A673 (cell line): ENCODE results near the gene PIK3R1.

GRCh38 chr5:66818913-66819326 is 222.7 kb downstream of the MAST4 start:
- PRO-cap, result no peak

DNA sequence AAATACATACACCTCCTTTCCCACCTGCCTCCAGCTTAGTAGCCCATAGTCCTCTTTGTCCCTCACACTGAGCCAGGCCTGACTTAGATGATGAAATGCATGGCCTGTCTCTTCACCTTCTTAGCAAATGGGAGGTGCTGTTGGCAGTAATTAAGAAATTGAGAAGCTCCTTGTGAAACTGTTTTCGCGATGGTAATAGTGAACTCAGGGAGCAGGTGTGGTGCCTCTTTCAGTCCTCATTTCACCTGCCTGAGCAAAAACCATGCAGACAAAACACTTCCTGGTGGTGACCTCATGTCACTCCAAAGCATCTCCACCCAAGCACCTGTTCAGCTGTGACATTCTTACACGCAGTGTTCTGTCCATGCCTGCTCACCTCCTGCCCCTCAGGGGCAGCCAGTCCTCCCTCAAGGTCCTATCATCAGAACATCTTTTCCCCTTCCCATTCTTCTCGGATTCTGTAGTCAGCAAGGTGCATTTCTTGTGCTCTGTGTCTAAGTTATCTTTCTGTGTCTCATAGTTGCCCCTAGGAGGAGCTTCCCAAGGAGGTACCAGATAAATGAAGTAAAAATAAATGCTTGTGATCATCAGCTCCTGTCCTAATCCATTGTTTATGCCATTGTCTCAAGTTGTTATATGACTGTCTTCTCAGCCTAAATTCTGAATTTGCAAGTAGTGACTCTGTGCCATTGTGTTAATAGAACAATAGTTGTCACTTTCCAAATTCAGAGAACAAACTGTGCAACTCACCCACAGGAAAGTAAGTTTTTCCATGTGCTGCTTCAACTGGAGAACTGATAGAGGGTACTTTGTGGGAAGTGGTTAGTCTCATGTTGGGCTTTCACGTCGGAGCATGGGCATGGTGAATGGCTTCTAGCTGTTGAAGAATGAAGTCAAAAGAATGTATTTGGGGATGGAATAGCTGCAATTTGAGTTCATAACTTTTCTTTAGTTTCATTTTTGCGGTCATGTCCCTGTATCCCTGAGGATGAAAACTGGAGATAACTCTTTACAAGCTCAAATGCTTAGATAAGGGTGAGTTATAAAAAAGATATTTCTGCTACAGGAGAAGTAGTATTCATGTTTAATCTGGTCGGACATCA is 146.2 kb downstream of the CD180 start:
- PRO-cap, result no peak

DNA sequence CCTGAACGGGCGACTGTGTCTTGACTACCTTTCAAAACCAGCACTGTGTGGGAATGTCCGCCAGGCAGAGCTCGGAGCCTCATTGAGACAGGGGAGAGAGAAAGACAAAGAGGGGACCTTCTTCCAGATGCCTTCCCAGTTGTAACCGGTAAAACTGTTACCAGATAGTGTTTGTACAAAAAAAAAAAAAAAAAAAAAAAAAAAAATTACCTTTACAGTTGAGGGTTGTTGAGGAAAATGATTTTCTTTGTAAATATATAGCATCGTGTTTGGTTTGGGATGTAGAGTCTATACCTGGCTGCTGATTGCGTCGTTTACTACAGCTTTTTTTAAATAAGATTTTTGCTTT is 29.5 kb downstream of the CD180 start:
- PRO-cap, result no peak

DNA sequence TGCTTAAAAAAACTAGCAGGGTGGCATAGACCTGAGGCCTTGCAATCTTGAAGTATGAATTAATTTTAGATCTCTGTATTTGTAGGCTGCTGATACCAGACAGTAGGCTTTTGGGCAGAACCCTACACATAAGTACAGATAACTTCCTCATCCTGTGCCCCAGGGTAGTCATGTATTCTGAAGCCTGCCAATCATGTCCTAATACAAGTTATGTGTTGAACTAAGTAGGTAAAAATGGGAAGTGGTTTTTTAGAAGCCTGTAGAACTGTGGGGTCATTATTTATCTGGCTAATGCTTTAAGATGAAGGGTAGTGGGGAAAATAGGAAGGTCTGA is 9.3 kb downstream of the CD180 start:
- PRO-cap, result no peak

GRCh38 chr5:67475250-67475982 is 278.8 kb upstream of the CD180 start:
- PRO-cap, result no peak

GRCh38 chr5:67605633-67606107 is 409.1 kb upstream of the CD180 start:
- PRO-cap, result no peak

GRCh38 chr5:67606237-67606784 is 409.7 kb upstream of the CD180 start:
- PRO-cap, result no peak

DNA sequence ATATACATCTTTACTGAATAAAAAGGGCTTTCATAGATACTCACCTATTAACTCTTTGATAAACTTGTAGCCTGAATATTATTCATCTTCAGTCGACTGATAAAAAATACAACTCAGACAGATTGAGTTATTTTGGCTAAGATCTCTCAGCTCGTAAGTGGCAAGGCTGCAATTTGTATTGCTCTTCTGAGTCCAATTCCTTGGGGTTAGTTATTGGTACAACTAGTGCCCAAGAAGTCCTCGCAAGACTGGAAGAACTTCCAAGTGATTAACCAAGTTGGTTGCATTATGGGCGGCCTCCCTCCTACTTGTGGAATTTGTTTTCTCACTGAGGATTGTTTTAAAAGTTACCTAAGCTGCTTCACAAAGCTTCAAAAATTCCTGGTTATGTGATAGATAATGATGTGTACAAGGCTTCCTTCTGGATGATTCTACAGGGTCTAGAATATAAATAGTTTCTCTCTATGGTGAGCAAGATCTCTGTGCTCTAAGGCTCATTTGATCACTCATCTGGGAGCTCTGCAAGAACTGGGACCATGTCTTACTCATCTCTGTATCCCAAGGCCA is 450.0 kb upstream of the CD180 start:
- PRO-cap, result no peak

- PRO-cap, result no peak
These were observed 483.6 kb upstream of the CD180 start for GRCh38 chr5:67680222-67680475.

GRCh38 chr5:67792741-67793400 is 422.7 kb upstream of the PIK3R1 start:
- PRO-cap, result no peak

GRCh38 chr5:67798383-67798995 is 417.1 kb upstream of the PIK3R1 start:
- PRO-cap, result no peak

DNA sequence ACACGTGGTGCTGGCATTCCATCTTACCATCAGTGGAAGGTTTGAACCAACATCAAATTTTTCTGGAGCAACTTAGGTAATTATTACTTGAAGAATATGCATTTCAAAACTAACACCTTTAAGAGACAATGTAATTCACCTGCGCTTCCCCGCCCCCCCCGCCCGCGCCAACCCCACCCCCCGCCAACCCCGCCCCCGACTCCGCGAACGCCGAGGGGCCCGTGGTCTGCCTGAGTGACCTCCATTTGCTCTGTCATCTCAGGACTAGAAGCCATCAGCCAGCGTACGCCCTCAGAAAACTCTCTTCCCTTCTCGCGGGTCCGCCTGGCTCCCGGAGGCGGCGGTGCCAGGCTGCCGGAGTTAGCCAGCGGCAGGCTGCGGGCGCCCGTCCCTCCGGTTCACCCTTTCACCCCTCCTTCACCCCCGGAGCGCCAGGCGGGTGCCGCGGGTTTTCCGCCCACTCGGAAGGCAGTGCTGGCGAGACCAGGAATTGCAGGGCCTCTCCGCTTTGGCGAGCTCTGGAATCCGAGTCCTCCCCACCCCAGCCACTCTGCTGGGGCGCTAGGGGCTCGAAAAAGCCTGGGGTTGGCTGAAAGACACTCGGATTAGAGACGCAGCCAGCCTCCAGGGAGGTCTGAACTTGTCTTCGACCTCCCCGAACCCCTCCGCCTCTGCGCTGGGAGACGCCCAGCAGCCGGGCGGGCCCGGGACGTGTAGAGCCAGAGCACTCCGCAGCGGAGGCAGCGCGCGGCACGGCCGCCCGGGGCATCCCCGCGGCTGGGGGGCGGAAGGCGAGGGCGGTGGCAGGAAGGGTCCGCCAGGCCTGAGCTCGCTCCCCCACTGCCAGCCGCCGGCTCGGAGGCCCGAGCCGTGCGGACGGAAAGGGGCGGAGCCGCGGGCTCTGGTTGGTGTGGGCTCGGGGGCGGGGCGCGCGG is 526 bp upstream of the PIK3R1 start:
- PRO-cap, result bidirectional peak, plus-strand start at position 603 of the sequence, minus-strand start at position 473 of the sequence; bidirectional peak, plus-strand start outside the sequence, minus-strand start at position 842 of the sequence

DNA sequence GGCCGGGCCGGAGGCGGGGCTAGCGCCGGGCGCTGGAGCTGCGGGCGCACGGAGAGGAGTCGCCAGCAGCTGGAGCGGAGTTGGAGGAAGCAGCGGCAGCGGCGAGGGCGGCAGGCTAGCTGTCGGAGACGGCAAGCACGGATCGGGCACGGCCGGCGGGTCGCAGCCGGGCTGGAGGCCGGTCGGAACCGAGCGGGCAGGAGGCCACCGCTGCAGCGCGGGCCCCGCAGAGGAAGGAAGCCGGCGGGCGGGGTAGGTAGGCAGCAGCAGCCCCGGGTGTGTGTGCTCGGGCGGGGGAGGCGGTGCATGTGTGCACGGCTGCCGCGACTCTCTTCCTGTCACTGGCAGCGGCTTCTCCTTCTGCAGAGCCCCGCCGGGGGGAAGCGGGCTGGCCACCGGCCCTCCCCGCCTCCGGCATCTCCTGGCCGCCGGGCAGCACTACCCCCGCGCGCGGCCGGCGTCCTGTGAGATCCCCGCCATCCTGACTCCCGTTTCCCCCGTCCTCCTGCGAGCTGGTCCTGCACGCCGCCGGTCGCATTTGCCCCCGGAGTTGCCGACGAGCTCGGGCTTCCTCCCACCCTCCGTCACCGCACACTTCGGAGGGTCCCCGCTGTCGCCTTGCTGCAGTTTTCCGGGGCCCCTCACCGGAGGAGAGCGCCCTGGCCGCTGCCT is at the start of gene PIK3R1:
Gene PIK3R1 (plus strand): TSS at position 59 of the 672 bp plus-strand sequence.
- PRO-cap, result bidirectional peak, plus-strand start at position 65 of the sequence, minus-strand start outside the sequence; bidirectional peak, plus-strand start at position 365 of the sequence, minus-strand start at position 362 of the sequence

DNA sequence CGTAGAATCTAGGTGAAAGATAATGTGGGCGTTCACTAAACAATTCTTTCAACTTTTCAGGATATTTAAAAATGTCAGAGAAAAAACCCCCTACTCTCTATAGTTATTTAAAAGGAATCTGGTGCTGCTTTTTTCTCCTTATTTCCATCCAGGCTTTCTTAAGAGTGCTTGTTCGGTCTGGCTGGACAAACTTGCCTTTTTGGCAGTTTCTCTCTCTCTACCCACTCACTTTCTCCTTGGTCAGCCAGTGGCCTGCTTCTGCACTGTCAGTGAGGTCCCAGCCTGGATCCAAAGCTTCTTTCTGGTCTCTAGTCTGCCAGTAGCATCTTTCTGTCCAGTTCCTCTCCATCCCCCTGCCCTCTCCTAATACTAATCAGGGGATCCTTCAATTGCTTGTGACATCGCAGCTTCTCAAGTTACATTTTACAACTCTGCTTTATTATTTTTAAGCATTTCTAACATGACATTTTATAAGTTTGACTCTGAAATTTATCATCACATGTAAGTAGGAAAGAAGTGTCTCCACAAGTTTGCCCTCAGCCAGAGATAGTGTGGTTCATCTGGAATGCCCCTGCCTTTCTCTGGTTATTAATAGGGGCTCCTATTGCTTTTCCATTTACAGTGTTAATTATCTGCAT is 50.4 kb downstream of the PIK3R1 start:
- PRO-cap, result no peak

DNA sequence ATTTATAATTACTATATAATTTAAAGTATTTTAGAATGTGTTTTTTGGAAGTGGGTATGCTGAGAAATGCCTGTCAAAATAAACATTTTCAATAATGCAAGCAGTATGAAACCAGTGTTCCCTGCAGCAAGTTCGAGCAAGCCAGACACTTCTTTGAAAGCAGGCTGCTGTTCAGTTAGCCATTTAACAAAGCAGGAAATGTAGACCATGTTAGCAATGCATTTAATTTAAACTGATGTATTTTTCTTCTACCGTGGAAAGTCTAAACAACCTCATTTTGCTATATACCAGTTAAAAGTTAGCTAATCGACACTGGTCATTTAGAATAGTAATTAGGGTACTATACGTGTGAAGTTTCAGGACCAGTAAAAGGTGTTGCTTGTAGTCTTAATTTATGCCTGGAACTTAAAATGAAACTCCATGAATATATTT is 65.8 kb downstream of the PIK3R1 start:
- PRO-cap, result no peak

- PRO-cap, result no peak
These were observed 69.6 kb downstream of the PIK3R1 start for GRCh38 chr5:68284925-68285758.

DNA sequence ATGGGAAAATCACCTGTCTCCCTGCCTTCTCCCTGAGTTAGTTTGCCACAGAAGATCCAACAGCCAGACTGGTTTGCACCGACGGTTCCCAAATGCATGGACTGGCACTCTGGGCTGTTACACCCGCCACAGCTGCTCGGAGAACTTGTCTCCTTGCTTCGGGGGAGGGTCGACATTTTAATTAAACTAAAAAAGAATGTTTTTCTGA is 73.4 kb downstream of the PIK3R1 start:
- PRO-cap, result no peak

DNA sequence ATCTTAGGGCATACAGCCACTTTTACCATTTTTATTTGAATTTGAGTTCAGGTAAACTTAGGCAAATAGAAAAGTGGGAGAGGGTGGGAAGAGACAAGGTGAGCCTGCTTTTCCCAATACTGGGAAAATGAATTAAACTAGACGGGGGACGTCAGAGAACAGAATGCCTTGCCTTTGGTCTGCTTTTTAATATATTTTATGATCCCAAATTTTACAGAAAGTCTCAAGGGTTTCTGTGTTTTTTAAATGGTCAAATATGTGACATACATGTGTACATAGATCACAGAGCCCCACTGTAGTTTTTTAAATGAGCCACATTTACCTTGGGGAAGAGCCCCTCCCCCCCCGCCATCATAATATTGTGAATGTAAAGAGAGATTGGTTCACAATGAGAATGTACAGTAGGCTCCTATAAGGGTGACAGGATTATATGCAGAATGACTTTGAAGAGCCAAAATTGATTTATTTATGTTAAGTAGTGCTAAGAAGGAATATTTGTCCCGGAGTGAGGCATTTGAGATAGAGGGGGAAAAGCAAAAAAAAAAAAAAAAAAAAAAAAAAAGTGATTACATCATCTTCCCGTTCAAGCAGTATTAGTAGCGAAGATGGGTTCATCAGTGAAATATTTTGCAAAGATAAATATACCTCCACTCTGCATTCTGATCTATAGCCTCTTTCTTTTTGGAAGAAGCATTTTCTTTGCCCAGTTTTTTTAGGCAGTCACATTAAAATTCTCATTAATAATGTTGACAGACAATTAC is 73.8 kb downstream of the PIK3R1 start:
- PRO-cap, result no peak

DNA sequence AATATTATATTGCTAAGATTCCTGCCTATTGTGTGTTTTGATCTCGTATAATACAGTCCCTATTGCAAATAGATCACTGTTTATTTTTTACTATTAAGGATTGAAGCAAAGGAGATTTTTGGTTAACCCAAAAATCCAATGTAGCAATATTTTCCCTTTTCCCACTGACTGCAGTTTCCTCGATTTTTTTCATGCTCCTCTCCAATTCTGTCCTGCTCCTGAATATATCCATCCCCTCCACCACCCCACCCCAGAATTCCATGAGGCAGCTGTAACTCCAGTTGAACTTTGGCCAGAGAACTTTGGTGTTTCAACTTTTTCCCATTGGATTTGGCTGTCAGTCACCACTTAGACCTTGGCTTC is 261.1 kb downstream of the PIK3R1 start:
- PRO-cap, result unidirectional peak, plus-strand start at position 253 of the sequence

DNA sequence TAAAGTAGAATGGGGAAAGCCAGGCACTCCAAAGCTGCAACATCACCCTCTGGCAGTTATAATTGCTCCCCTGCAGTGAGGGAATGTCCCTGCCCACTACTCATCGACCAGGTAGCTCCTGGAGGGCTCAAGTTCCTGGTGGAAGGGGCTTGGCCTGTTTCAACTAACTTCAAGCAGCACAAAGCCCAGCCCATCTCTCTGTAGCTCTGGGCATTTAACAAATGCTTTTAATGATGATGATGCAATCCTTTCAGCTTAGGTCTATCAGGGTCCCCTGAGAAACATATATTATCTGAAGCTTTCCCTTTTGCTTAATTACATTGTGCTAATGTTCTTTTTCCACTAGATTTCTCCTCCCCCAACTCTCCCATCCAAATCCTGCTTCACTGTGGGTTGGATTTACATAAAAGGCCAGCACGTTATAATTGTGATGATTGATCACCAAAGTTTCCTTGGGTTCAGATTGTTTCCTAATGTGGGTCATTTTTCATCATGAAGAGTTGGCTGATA is 436.5 kb upstream of the SLC30A5 start:
- PRO-cap, result unidirectional peak, minus-strand start at position 373 of the sequence